SJCRH30 (cell line): ENCODE results near the genes DUSP15, POFUT1, ASXL1 and NOL4L.

- RAMPAGE, long total RNA: no peak
Observed at GRCh38 chr20:31723171-31723402, 419 bp upstream of the BCL2L1 start.

DNA sequence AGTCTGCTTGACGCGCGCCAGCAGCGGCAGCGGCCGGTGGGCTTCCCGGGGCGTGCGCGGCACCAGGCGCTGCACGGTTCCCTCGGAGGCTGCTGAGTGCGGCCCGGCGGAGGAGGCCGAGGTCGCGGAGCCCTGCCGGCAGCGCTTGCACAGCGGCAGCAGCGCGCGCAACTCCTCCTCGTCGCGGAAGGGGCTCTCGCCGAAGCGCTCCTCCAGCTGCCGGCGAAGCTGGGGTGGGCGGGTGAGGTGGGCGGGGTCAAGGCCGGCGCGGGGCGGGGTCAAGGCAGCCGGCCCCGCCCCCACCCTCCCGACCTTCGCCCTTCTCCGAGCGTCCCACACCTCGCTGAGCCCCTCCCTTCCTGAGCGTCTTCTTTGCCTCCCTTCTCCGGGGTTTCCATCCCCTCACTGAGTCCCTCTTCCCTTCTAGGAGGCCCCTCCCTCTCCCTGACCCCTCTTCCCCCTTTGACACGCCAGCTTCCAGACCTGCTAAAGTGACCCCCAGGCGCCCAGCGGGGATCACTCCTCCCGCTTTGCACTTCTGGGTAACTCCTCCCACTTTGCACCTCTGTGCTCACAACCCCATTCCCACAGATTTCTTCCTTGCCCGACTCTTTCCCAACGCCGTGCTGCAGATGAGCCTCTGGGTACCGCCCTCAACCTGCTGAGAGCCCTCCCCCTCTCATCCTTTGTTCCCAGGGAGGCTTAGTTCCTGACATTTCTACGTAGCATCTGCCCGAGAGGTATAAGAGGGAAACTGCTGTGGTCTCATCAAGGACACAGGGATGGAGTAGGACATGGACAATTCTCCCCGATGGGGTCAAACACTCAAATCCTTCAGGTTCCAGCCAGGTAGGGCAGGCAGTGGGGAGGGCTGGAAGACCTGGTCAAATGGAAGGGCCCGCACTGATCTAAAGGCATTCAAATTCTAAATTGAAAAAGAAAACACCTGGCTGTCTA, 8.6 kb downstream of the DUSP15 start:
- RAMPAGE, long total RNA: no peak

- RAMPAGE, long total RNA: no peak
Observed at GRCh38 chr20:31869690-31870992, at the start of gene DUSP15. DUSP15 (minus strand) TSS chr20:31870527.

DNA sequence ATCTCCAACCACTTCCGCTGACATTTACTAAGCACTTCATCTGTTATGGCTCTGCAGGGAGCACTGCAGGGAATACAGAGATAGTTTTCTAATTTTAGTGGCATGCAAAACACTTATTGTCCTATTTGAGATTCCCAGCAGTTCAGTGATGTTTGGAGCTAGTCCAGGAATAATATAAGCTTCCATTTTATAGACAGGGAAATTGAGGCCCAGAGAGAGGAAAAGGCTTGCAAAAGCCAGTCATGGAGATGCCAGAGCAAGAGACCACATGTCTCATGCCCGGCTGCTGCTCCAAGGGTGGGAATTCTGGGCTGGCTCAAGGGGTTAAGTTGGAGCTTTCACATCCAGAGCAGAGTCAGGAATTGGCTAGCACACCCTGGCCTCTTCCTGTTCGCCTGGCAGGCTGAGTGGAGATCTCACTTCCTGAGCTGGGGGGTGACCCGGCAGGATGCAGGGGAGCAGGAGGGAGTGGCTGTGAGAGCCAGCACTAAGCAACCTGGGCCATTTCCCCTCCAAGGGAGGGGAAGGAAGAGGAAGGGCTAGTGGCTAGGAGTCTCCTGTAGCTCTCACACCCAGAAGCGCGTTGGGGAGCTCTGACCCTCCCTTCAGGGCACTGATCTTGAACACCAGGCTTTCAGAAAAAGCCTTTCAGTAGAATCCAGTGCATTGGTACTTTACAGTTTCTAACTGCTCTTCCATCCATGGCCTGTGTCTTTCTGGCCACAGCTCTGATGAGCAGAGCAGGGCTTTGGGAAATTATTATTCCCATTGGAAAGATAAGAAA, 2.5 kb upstream of the CCM2L start:
- RAMPAGE, long total RNA: no peak

DNA sequence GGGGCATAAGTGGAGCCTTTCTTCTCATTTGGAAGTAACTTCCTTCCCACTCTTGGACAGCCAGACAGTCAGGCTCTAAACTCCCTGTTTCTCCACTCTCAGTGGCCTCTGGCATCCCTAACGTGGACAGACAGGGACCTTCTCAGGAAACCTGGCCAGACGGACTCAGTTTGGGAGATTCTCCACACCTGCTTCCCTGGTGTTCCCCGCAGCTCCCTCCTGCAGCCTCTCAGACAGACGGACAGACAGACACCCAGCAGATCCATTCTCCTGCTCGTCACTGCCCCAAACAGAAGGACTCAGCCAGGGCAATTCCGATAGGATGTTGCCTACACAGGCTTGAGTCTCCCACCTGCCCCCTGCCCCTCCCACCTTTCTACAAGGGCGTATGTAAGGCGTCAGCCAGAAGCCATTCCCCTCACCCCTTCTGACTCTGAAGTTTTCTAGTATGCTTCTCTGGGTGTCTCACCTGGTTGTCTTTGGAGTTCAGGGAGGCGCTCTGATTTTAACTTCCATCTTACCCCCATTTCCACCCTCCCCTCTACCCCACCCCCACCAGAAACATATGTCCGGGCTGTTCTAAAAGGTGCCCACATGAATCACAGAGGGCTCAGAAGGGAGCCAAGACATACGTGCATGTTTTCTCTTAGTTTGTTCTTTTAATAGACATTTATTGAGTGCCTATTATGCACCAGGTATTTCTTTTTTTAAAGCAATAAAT, 499 bp downstream of the CCM2L start:
- RAMPAGE, long total RNA: no peak

GRCh38 chr20:32017921-32018965, 8.0 kb downstream of the CCM2L start:
- RAMPAGE, long total RNA: no peak

DNA sequence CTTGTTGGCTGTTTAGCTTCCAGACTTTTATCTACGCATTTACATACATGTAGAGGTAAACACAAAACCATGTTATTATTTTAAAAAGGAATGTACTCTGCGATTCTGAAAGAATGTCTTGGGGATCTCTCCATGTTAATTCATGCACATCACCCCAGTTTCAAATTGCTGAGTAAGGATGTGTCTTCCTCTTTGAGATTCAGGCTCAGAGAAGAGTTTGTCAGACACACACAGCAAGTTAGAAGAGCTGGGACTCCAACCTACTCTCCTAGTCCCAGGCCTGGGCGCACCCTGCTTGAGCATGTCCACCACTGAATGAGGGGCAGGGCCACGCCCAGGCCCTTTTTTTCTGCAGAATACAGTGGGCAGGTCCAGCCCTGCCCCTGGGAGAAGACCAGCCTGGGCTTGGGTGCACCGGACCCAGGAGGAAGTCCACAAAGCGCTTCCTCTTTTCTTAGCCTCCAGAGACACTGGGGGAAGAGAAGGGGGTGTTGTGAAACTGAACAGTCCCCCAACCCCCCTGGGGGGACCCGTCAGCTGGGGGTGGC, 11.9 kb upstream of the HCK start:
- RAMPAGE, long total RNA: no peak

DNA sequence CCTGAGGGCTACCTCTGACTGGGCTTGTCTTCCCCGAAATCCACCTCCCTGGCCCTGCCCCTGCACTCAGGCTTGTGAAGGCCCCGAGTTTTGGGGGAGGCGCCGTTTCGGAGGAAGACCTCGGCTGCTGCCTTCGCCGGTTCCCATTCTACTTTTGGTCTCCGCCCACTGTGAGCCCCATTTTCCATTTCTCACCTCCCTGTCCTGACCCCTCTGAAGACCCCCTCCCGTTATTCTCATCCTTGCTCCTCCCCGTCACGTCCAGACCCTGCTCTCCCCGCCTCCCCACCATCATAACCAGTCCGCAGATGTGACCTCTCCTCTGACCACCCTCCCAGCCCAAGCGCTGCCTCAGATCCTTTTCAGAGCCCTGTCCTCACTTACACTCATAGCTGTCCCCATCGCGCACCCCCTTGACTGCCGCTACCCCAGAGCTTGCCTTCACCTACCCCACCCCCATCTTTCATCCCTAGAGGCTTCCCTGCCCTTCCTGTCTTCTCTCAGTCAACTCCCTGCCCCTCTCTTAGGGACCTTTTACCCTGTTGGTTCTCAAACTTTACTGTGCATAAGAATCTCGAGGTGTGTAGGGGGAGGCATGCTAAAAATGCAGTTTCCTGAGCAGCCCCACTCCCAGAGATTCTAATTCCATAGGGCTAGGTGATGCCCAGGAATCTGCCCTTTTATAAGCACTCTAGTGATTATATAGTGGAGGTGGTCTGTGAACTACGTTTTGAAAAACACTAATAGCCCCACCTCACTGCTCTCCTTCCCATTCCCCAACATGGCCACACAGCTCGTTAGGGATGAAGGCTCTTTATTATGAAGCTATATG, 572 bp downstream of the TM9SF4 start:
- RAMPAGE, long total RNA: no peak

GRCh38 chr20:32207550-32208562, at the start of gene POFUT1:
POFUT1 (plus strand) TSS chr20:32207880.
- RAMPAGE, long total RNA: no peak

DNA sequence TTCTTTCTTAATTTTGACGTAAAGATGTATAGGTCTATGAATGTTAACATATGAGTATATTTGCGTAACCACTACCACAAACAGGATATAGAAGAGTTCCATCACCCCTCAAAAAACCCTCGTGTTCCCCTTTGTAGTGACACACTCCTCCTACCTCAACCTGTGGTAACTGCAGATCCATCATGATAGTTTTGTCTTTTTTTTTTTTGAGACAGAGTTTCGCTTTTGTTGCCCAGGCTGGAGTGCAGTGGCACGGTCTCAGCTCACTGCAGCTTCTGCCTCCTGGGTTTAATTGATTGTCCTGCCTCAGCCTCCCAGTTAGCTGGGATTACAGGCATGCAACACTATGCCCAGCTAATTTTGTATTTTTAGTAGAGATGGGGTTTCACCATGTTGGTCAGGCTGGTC, 28.1 kb upstream of the KIF3B start:
- RAMPAGE, long total RNA: no peak

DNA sequence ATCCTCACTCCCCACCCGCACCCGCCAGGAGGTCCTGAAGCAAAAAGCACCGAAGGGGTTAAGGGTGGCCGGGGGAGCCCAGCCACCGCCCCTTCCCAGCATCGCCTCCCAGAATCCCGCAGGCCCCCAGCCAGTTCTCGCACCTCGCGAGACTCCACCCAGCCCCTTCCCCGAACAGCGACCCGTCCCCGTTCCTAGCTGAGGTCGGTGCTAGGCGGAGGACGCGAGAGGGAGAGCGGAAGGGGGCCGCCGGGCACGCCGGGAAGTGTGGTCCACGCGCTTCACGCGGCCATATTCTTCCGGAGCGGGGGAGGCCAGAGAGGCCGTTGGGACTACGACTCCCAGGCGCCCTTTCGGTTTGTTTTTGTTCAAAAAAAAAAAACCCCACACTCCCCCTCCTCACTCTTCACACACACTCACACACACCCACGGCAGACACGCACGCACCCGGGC, at the start of gene ASXL1:
Gene ASXL1 (plus strand): TSS at position 409 of the 453 bp plus-strand sequence.
- RAMPAGE, long total RNA: no peak

GRCh38 chr20:32452985-32454012, 95.2 kb downstream of the ASXL1 start:
- RAMPAGE, long total RNA: no peak

DNA sequence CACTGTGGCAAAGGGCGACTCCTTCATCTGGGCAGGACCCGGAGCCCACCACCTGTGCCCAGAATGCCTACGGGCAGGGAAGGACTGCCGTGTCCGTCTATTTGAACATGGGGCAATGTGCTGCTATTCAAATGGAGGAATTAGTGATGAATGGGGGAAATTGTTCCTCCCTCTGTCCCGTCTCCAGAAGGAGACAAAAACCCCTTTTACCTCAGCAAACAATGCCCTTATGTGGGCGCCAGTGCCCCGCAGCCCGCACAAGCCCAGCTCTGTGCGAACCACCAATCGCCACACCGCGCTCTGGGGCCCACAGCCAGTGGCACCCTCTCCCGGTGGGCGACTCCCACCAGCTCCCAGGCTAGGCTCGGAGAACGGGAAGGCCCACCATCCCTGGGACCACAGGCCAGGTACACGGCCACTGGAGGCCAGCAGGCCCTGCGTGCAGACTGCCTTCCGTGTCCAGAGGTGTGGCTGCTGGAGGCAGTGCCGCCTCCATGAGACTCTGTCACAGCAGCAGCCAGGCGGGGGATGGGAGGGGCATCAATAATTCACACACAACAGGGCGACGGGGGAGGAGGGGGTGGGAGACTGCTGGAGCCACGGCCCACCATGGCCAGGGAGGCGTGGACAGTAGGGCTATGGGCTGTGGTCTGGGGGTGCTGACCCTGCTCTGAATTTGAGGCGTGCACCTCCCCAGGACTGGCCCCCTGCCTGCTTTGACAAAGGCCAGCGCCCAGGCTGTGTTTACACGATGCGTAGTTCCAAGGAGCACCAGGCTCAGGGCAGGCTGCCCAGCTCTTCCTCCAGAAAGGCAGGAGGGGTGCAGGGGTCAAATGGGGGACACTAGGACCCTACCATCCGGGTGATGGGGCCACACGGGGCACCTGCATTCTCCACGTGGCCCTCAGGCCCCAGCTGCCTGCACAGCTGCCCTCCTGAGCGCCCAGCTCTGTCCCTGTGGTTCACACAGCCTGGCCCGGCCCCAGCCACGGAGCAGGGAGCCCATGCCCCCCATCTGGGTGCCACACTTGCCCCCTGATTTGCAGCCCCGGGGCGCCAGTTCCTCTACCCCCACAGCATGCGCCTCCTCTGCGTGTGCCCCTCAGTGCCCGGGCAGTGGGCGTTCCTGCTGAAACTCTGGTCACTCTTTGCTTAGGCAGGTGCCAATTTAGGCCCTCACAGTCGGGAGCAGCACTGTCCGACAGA, 105.8 kb downstream of the ASXL1 start:
- RAMPAGE, long total RNA: no peak

DNA sequence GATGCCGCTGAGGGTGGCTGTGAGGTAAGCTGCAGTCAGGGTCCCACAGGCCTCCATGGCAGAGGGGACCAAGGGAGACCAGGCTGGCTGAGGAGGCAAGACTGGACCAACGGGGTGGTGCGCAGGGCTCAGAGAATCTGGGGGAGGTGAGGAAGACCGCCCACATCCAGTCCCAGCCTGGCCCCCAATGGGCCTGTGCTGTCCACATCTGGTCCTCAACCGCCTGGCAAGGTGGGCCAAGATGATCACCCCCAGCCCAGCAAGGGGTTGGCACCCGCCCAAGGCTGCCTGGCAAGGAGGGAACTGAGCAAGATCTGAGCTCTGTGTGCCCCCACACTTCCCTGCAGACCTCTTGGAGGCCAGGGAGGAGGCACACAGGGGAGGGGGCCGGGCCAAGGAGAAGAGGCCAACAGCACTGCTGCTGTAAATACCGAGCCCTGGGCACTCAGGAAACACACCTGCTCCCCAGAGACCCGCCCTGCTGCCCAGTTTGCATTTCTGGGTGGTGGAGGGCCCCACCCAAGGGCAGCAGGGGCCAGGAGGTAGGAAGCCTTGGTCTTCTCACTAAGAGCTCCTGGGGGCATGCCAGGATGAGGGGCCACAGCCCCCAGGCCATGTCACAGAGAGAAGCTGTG, 109.5 kb downstream of the ASXL1 start:
- RAMPAGE, long total RNA: no peak

DNA sequence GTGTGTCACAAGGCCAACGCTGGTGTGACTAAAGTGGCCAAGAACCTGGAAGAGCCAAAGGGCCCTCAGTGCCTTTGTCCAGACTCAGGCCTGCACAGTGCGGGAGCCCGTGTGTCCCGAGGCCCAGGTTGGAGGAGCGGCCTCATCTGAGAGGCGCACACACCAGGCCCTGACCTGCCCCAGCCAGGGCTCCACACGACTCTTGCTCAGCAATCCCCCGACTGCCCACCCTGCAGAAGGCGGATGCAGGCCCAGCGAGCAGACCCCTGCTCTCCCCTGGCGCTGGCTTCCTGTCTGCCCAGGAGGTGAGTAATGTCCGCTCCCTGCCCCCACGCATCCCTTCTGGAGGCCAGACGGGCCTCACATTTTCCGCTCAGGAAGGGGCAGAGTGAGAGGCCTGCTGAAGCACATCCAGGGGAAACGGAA, 111.7 kb downstream of the ASXL1 start:
- RAMPAGE, long total RNA: no peak

DNA sequence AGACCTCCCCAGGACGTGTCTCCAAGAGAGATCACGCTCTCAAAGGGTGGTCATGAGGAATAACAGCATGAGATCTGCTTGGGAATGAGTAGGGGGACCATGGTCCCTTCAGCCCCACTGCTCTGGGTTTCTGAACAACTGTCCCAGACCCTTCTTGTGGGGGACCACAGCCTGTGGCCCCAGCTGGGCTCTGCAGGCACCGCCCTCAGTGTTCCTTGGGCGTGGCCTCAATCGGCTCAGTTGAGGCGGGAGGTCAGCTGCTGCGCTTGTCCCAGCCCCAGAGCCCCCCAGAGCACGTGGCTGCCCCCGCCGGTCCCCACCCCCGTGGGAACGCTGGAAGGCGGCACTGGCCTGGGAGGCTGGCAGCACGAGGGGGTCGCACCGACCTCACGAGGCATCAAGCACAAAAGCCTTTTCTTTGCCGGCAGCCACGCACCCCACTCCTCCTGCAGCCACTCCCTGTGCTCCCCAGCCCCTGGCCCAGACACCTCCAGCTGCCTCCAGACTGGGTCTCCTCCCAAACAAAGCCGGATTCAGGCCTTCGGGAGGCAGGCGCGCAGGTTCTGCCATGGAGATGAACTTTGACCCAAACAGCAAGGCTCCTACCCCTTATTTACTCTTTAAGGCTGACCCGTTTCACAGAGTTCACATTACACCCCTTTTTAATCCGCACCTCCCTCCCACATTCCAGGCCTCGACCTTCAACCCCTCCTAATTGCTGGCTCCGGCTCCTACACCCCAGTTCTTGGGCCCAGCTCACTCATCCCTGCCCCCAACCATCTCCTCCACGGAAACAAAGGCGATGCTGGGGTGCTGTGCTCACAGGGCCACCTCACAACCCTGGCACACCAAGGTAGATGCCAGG, 111.8 kb downstream of the NOL4L start:
- RAMPAGE, long total RNA: no peak

DNA sequence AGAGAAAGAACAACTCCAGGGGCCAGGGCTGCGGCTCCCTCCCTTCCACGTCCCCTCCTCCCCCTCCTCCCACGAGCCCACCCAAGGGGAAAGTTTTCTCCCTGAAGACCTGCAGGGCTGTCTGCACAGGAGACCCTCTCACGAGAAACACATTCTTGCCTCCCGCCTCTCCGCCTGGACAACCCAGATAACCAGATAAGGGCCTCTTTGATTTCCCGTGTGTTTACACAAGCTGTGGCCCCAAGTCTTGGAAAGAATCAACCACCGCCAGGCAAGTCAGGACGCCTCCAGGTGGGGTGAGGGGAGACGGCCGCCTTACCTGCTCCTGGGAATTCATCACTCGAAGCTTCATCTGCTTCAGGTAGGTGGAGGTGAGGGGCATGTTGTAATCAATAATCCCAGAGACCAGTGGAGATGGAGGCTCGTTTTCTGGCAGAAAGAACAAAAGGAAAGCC, 74.1 kb downstream of the NOL4L start:
- RAMPAGE, long total RNA: no peak

DNA sequence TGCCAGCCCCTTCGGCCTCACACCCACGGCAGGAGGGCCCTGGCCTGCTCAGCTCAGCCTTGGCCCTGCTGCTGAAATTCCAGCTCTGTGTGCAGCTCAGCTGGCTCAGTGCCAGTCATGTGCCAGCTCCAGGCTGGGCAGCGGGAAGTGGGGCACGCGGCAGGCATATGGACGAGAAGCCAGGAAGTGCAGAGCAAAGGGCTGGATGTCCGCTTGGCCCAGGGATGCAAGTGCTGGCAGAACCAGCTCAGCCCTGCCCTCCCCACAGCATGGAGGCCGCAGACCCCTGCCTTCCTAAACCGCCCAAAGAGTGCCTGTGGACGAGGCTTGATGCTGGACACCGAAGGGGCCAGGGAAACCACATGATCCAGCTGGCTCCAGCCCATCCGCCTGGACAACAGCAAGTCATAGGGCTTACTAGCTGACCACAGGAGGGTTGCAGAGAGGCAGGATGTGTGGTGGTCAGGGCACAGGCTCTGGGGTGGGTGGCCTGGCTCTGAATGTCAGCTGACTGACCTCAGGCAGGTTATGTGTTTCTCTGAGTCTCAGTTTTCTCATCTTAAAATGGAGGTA, 60.1 kb downstream of the NOL4L start:
- RAMPAGE, long total RNA: no peak

DNA sequence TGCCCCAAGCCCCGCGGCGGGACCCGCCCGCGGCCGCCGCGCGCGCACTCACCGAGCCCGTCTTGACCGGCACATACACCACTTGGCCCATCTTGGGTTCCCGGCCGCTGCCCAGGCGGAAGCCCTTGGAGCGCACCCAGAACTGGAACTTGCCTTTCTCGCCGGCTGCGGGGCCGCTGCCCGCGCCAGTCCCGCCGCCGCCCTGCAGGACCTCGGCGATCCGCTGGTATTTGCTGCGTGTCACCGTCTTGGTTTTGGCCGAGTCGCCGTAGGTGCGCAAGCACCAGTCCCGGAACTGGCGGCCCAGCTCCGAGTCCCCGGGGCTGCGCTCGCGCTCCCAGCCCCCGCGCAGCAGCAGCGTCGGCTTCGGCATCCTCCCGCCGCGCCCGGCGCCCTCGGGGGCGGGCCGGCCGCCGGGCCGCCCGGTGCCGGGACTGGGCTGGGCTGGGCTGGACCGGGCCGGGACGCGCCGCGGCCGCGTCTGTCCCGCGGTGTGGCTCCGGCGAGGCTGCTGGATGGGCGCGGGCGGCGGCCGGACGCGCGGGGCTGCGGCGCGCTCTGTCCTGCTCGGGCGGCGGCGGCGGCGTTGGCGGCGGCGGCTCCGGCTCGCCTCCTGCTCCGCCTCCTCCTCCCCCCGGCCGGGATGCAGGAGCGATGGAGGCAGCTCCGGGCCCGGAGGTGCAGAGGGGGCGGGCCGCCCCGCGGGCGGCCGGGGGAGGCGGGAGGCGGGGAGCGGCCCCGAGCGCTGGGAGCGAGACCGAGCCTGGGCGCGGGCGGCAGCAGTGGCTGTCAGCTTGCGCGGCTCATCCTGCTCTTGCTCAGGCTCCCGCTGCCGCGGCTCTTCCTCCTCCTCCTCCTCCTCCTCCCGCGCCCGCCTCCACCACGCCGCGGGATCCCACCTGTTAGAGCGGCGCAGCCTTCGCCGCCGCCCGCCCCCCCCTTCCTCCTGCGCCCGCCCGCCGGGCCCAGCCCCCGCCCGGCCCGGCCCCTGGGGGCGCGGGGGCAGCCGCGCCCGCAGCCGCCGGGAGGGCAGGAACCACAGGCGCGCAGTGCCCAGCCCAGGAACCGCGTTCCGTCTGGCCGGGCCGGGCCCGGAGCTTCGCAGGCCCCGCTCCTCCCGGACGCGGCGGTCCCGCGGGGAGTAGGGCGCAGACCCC, at the start of gene NOL4L:
Gene NOL4L (minus strand): TSS at position 816 of the 1,157 bp plus-strand sequence.
- RAMPAGE, long total RNA: no peak

- RAMPAGE, long total RNA: no peak
Observed at GRCh38 chr20:32652785-32653262, 20.9 kb downstream of the C20orf203 start.